Aortic smooth muscle cell (primary cell): ENCODE results near the genes CCL22, MMP15 and PRSS54.

GRCh38 chr16:57358610-57359047 lies at the start of gene CCL22:
Gene CCL22, plus strand, starts transcription at chr16:57358783.
- RRBS = no CpG with 5 or more reads among the region's 8 CpGs

GRCh38 chr16:57606736-57607542 lies 21.5 kb upstream of the ADGRG1 start:
- RRBS = no CpG with 5 or more reads among the region's 12 CpGs

DNA sequence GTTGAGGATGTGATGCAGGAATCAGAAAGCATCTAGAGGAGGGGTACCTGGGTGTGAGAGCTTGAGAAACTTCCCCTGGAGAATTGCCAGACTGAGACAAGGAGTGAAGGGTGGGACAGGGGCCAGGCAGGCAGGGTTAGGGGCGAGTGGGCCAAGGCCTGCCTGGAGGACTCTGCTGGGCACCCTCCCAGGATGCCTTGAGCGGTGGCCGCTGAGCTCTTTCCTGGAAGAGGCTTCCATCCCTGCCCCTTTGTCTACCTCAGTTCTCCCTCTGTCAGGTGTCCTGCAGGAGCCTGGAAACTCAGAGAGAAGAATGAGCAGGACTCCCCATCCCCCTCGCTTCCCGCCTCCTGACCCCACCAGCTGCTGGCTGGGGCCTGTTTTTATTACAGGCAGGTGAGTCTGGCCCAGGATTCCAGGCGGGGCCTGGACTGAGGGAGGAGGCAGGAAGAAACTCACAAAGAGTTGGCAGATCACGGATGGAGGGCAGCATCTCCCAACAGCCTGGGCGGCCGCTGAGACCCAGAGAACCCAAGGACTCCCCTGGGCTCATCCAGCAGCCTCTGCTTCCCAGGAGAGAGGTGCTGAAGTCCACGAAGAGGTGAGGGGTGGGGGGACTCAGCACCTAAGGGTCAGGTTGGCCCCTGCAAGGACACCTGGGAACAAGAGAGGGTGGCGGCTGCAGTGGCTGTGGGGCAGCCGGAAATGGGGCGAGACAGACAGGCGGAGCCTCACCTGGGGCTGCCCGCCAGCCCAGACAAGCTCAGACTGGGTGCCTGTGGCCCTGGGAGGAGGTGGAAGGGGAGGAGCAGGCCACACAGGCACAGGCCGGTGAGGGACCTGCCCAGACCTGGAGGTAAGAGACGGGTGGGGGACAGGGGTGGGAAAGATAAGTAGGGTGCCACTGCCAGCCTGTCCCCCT lies 8.9 kb upstream of the ADGRG1 start:
- RRBS = no CpG with 5 or more reads among the region's 17 CpGs

GRCh38 chr16:57638993-57639627 lies 10.7 kb downstream of the ADGRG1 start:
- RRBS = no CpG with 5 or more reads among the region's 21 CpGs

GRCh38 chr16:57646017-57646653 lies 17.7 kb downstream of the ADGRG1 start:
- RRBS = 7% methylated on average over 3 of the region's 18 CpGs

DNA sequence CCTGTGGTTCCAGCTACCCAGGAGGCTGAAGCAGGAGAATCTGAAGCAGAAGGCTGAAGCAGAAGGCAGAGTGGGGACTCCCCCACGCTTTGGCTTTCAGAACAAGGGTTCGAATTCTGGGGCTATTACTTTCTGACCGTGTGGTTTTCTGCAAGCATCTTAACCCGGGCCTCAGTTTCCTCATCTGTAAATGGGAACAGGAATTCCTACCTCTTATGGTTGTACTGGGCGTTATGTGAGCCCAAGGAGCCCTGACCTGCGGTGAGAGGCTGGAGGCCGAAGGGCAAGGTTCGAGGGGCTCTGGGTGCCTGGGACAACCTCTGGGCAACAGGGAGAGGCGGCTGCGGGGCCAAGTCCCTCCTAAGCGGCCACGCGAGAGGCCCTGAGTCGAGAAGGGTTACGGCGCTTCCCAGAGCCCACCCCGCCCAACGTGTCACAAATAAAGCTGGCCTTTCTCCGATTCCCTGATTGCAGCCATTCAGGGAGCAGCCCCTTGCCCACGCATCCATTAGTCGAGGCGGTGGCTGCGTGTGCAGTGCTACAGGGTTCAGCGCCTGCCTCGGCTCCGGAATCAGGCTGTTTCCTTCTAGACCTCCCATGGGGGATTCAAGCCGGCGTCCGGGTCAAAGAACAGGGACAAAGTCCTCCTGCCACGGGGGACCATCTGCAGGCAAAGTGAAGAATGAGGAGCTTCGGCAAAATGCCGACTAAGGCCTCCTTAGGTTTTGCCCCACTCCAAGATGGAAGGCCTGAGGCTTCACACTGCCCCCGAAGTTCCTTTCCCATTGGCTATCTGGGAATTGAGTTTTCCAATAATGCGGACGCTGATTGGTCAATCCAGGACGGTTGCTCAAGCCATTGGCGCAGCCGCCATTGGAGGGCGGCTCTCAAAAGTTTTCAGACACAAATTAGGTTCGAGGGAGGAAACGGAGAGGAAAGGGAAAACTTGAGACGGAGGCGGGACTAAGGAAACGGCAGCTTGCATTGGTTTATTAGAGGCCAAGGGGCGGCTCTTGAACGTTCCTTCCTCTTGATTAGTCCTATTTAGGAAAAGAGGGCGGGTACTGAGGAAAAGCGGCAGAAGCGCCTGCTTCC lies 655 bp upstream of the KATNB1 start:
- RRBS = no CpG with 5 or more reads among the region's 49 CpGs

GRCh38 chr16:57758417-57759030 lies 23.0 kb downstream of the KATNB1 start:
- RRBS = no CpG with 5 or more reads among the region's 22 CpGs

- RRBS = no CpG with 5 or more reads among the region's 23 CpGs
These were observed 15.3 kb downstream of the KIFC3 start for GRCh38 chr16:57786800-57787528.

DNA sequence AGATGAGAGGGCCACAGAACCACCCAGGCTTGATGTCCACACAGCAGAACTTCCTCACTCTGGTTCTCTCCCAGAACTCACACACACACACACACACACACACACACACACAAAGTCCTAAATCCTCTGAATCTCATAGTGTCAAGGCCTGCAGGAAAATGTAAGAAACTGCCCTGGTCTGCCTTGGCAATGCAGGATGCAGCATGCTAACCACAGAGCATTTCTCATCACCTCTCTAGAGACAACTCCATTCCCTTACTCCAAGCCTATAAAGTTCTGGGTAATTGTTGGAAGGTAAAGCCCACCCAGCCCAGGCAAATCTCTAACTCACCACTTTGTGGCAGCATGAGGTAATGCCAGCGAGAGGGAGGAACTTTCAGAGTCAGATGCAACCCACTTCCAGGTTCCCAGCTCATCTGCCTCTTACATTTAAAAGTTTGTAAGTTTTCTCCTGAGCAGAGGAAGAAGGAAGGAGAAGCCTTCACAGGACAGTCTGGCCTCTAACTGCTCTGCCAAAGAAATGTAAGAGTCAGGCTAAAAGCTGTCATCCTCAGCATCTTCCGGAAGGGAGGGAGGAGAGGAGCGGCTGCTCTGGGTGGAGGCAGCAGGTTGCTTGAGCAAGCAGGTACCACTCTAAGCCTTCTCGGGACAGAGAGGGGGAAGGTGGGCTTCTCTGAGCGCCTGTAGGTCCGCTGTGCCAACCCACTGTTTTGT lies 1.2 kb downstream of the ZNF319 start:
- RRBS = no CpG with 5 or more reads among the region's 6 CpGs

- RRBS = 1% methylated on average over 21 of the region's 54 CpGs
These were observed at the start of gene MMP15 for GRCh38 chr16:58025345-58025882. Gene MMP15, plus strand, starts transcription at chr16:58025754.

GRCh38 chr16:58047538-58048044 lies 22.0 kb downstream of the MMP15 start:
- RRBS = no CpG with 5 or more reads among the region's 12 CpGs

DNA sequence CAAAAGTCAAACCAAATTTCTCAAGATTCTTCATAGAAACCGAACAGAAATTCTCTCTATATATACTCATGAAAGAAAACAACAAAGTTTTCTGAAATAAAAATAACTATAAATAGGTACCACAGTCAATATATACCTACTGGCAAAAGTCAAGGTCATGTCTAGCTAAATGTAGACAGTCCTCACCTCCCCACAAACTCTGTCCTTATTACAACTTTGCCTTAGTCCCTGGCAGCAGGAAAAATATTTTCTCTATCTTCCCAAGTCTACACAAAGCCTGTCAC lies 2.8 kb downstream of the CFAP20 start:
- RRBS = no CpG with 5 or more reads among the region's 1 CpG

- RRBS = no CpG with 5 or more reads among the region's 34 CpGs
These were observed 28.6 kb upstream of the CFAP20 start for GRCh38 chr16:58157479-58158417.

DNA sequence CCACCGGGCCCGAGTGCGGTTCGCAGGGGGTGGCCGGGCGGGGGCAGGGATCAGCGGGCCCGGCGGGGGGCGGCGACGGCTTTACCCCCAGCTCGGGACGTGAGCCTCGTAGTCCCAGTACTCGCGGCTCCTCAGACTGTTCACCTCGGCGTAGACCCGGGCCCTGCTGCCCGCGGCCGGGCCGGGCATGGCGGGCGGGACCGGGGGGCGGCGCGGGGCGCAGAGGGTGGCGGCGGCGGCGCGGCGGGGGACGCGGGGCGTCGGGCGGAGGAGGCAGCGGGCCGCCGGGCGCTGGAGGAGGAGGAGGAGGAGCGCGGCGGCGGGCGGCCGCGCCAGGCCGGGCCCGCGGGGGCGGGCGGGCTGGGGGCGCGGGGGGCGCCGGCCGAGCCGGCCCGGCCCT lies 358 bp downstream of the CSNK2A2 start:
- RRBS = 3% methylated on average over 42 of the region's 65 CpGs

DNA sequence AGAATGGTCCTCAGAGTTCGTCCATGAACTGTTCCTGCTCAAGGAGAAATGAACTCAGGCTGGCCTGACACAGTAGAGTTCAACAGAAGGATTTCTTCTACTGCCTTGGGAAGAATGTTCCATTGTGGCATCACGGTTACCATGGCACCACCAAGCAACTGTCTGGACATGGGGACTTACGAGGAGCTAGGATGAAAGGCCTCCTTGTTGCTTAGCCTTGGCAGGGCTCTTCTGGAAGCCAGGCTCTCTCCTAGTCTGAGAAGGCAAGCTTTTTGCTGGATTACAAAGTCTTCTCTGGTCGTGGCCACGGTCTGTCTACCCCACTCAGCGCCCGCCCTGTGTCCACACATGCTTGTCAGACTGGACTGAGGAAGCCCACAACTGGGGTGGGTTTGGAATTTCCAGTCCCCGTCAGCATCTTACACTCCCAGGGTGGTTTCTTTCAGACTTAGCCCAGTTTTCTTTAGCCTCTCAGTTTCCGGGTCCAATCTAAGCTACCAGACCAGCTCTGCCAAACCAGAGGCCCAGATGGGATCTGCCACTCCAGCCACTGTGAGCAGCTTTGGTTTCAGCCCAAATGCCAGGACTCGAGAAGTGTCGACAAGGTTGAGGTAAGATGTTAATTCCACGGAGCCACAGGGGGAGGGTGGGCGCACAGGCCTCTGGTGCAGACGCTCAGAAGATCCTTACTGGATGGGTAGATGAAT lies at the start of gene PRSS54:
TSS of gene PRSS54 (minus strand) at position 102 of the 707 bp plus-strand sequence.
- RRBS = no CpG with 5 or more reads among the region's 14 CpGs

DNA sequence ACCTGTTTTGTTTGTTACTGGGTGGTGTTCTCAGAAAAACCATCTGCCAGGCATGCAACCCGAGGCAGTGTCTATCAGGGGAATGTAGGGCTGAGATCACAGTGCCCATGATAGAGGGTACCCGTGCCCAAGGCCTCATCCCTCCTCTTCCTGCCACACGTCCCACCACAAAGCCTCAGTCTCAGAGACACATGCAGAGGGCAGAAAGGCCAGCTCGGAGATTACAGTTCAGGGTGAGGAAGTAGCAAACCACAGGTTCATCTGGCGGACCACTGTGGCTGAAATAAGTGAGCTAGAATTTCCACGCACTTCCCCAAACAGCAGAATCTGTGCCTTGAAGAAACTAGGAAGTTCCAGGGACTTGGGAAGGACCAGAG lies 33.8 kb downstream of the GINS3 start:
- RRBS = no CpG with 5 or more reads among the region's 6 CpGs

DNA sequence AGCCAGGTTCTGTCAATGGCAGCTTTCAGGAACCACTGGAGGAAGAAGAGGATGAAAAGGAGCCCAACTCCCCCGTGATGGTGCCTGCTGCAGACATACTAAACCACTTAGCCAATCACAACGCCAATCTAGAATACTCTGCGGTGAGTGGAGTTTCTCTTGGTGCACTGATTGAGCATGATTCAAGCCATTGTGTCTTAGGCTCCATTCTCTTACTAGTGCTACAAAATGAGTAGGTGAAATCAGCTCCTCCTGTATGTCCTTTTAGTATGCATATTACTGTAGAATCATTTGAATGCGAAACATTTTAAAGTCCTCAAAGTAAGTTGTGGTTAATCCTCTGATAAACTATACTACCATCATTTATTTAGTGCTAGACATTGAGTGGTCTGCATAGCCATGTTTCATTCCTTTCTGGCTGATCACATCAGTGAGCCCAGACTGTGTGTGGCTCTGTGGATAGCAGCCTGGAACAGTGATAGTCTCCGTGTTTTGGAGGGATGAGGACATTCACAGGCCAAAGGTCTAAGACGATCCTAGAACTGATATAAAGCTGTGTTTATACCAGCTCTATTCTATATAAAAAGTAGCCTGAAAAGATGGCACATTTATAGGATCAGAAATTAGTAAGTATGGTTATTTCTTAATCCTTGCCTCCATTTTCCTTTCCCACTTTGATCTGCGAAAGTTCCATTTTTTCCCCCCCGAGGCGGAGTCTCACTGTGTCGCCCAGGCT lies 1.6 kb downstream of the SETD6 start:
- RRBS = no CpG with 5 or more reads among the region's 10 CpGs

DNA sequence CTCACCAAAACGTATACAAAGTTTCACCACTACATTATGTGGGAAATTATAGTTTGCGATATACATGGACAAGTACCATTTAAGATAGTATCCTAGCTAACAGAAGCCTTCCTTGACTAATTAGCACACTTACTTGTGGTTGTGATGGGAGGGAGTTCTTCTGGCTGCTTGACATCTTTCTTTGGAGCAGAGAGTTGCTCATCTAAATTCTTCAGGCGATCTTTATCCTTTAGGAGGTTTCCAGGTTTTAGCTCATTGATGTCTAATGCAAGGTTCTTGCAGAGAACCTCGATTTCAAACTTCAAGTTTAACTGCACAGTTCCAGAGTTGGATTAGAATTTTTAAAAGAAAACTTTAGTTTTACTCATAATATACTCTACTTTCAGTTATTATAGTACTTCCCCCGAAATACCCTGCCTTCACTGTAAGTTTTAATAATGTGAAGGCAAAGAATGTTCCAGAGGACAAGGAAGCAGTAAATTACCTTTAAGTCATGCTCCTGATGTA lies 30.9 kb downstream of the SETD6 start:
- RRBS = no CpG with 5 or more reads among the region's 5 CpGs

DNA sequence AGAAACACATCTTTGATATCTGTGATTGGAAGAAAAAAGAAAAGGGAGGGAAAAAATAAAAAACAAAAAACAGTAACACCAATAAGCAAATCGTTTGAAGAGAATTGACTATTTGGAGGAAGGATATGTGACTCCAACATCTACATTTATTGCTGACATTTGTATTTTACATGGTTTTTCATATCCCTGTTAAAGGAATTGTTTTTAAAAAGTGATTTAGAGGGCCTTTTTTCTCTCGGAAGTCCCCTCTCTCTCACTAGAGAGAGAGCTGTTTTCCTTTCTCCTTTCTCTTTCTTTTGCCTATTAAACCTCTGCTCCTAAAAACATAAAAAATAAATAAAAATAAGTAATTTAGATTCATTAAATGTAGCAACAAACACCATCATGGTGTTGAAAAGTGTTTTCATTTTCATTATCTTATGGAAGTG lies 1469.7 kb upstream of the GOT2 start:
- RRBS = no CpG with 5 or more reads among the region's 2 CpGs

GRCh38 chr16:60811104-60811813 lies 1225.0 kb downstream of the CDH8 start:
- RRBS = no CpG with 5 or more reads among the region's 6 CpGs